Lower leg skin (tissue), 2 donors: Measurements from ENCODE around the gene NLRP8.

GRCh38 chr19:55229631-55230350 lies 1.2 kb upstream of the TMEM86B start:
- PRO-cap, result no peak
- RAMPAGE, long total RNA, 2 experiments, result no peak in any of the 2 experiments

GRCh38 chr19:55254146-55255138 lies 4.4 kb downstream of the PPP6R1 start:
- PRO-cap, result no peak
- RAMPAGE, long total RNA, 2 experiments, result no peak in any of the 2 experiments

GRCh38 chr19:55259557-55259948 lies 736 bp upstream of the PPP6R1 start:
- PRO-cap, result no peak
- RAMPAGE, long total RNA, 2 experiments, result no peak in any of the 2 experiments

- PRO-cap, result no peak
- RAMPAGE, long total RNA, 2 experiments, result no peak in any of the 2 experiments
These were observed 18.1 kb downstream of the BRSK1 start for GRCh38 chr19:55301549-55302625.

DNA sequence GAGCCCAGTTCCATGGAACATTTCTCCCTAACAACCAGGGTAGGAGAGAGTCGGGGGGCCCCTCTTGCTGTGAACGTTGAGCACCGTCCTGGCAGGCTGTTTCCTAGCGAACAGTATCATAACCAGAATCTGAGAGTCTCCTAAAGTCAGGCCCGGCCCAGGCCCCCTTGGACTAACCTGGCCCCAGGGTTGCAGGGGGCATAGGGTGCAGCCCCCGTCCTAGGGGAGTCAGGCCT lies 13.7 kb downstream of the TMEM150B start:
- PRO-cap, result no peak
- RAMPAGE, long total RNA, 2 experiments, result no peak in any of the 2 experiments

DNA sequence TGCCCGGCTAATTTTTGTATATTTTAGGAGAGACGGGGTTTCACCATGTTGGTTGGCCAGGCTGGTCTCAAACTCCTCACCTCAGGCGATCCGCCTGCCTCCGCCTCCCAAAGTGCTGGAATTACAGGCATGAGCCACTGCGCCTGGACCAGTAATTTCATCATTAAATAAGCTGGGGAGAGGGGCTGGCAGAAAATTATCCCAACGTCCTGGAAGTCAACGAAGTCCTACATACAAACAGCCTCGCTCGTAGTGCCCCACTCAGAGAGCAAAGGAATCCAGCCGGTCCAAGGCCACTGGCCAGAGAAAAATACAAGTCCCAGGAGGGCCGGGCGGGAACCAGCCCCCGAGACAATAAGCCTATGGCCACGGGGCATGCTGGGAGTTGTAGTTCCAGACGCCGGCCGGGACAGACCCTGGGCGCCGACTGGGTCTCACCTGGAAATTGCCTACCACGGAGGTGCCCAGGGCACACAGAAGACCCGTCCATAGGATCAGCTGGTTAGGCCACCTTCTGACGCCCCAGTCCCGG lies 5.5 kb downstream of the TMEM150B start:
- PRO-cap, result no peak
- RAMPAGE, long total RNA, 2 experiments, result no peak in any of the 2 experiments

GRCh38 chr19:55344587-55345151 lies 5.0 kb downstream of the KMT5C start:
- PRO-cap, result no peak
- RAMPAGE, long total RNA, 2 experiments, result no peak in any of the 2 experiments

- PRO-cap, result no peak
- RAMPAGE, long total RNA, 2 experiments, result no peak in any of the 2 experiments
These were observed 6.5 kb downstream of the COX6B2 start for GRCh38 chr19:55347749-55348716.

DNA sequence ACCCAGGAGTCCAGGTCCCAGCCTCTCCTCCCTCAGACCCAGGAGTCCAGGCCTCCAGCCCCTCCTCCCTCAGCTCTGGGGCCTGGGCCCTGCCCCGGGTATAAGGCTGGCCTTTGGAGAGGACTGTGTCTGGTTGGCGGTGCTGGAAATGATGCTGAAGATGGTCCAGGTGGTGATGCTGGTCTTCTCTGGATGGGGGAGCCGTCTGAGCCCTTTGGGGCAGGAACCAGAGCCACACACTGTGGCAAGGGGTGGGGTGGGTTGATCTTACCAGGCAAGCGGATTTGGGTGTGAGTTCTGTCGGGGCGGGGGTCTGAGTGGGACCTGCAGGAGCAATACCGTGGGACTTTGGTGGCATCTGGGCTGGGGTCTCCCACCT lies 2.5 kb downstream of the GARIN5B start:
- PRO-cap, result unidirectional peak, plus-strand start at position 130 of the sequence
- RAMPAGE, long total RNA, 2 experiments, result no peak in any of the 2 experiments

GRCh38 chr19:55388162-55388679 lies 2.5 kb downstream of the RPL28 start:
- PRO-cap, result no peak
- RAMPAGE, long total RNA, 2 experiments, result no peak in any of the 2 experiments

GRCh38 chr19:55485302-55485876 lies 401 bp downstream of the NAT14 start:
- PRO-cap, result no peak
- RAMPAGE, long total RNA, 2 experiments, result no peak in any of the 2 experiments

DNA sequence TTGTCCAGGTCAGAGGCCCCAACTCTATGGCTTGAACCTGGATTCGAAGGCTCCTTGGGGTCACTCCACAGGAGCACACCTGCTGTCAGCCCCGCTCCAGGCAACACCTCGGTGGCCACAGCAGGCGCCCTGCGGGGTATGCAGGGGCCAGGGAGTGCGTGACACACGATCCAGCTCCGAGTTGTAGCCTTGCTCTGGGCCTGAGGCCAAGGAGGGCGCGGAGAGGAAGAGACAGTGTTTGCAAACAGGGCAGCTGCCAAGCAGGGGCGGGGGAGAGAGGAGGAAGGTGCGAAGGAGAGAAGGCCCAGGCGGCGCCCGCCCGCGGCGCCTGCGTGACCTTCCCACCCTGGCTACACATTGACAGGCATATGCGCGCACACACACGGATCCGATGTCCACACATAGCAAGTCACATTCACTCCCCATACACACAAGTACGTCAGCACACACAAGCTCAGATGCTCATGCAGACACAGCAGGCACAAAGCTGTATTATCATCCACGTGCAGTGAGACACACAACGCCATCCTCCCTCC lies 10.6 kb downstream of the SBK2 start:
- PRO-cap, result no peak
- RAMPAGE, long total RNA, 2 experiments, result no peak in any of the 2 experiments

DNA sequence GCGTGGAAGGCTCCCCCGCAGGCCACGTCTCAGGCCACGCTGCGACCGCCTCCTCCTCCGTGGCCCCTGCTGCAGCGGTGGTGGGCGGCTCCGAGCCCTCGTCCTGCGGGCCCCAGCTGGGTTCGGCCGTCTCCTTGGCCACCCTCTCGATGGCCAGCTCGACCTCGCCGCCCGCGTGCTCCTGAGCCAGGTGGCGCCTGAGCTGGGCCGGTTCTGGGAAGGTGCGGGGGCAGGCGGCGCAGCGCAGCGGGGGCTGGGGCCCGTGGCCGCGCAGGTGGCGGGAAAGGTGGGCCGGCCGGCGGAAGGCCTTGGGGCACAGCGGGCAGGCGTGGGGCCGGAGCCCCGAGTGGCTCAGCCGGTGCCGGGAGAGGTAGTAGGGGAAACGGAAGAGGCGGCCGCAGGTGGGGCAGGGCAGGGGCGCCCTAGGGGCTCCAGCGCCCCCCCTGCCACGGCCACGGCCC lies 1.5 kb downstream of the ZNF579 start:
- PRO-cap, result no peak
- RAMPAGE, long total RNA, 2 experiments, result no peak in any of the 2 experiments

- PRO-cap, result no peak
- RAMPAGE, long total RNA, 2 experiments, result no peak in any of the 2 experiments
These were observed 597 bp downstream of the ZNF579 start for GRCh38 chr19:55579815-55580686.

GRCh38 chr19:55646878-55647322 lies 1.1 kb upstream of the CCDC106 start:
- PRO-cap, result no peak
- RAMPAGE, long total RNA, 2 experiments, result no peak in any of the 2 experiments

- PRO-cap, result no peak
- RAMPAGE, long total RNA, 2 experiments, result no peak in any of the 2 experiments
These were observed 29.3 kb downstream of the EPN1 start for GRCh38 chr19:55704077-55704922.

- PRO-cap, result no peak
- RAMPAGE, long total RNA, 2 experiments, result no peak in any of the 2 experiments
These were observed 25.8 kb downstream of the NLRP9 start for GRCh38 chr19:55712345-55712810.

DNA sequence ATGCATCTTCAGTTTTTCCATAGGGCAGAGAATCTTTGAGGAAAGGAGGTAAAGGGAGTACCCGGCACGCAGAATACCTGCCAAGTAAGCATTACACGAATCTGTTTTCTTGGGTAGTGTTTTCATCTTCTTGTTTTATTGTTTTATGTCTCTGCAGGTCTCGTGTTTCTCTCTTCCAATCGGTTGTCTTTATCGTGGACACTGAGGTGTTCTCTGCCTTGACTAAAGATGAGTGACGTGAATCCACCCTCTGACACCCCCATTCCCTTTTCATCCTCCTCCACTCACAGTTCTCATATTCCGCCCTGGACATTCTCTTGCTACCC lies at the start of gene NLRP8:
TSS of gene NLRP8 (plus strand) at position 158 of the 326 bp plus-strand sequence.
- PRO-cap, result no peak
- RAMPAGE, long total RNA, 2 experiments, result no peak in any of the 2 experiments

GRCh38 chr19:56085725-56086381 lies 35.2 kb downstream of the ZNF787 start:
- PRO-cap, result no peak
- RAMPAGE, long total RNA, 2 experiments, result no peak in any of the 2 experiments

GRCh38 chr19:56120054-56120815 lies 860 bp downstream of the ZNF787 start:
- PRO-cap, result no peak
- RAMPAGE, long total RNA, 2 experiments, result no peak in any of the 2 experiments